ENCODE measurements around a stretch of chr11.

- PRO-cap = no peak
Measured at GRCh38 chr11:68877807-68878450, 25.7 kb downstream of the MRPL21 start.

GRCh38 chr11:68928608-68928875 is 24.9 kb downstream of the IGHMBP2 start:
- PRO-cap = no peak

GRCh38 chr11:68962946-68963298 is 17.9 kb downstream of the MRGPRD start:
- PRO-cap = no peak

DNA sequence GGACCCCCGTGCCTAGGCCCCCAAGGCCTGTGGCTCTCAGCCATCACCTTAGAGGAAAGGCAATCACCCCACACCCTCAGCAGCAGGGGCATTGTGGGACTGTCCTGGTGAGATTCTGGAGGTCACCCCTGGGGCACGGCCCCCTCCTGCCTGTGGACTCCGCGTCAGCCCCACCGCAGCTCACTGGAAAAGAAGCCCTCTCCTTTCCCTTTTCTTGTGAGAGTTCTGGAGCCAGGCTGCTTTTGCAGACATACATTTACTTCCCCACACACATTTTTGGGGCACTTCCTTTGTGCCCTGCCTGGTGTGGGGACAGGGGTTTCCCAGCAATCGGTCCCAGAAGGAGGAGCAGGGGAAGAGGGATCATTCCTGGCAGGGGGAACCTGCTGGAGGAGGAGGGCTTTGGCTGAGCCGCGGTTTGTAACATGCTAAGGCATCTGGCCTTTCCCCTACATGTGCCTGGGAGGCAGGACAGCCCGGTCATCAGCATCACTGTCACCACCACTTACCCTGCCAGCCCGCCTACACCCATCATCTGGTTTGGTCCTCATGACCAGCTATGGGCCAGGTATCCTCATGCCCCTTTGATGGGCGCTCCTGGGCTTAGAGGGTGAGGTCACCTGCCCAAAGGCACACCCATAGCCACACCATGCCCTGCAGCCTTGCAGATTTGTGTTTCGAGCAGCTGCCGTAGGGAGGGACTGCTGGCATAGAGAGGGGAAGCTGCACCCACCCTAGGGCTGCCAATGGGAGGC is 2.9 kb downstream of the MRGPRF start:
- PRO-cap = no peak

GRCh38 chr11:69080323-69081099 is 31.8 kb downstream of the TPCN2 start:
- PRO-cap = no peak

DNA sequence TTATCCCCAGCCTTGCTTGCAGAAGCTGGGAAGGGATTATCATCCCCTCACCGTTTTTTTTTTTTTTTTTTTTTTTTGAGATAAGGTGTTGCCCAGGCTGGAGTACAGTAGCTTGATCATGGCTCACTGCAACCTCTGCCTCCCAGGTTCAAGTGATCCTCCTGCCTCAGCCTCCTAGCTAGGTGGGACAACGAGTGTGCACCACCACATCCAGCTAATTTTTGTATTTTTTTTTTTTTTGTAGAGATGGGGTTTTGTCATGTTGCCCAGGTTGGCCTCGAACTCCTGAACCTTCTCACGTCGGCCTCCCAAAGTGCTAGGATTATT is 1.9 kb upstream of the SMIM38 start:
- PRO-cap = no peak

DNA sequence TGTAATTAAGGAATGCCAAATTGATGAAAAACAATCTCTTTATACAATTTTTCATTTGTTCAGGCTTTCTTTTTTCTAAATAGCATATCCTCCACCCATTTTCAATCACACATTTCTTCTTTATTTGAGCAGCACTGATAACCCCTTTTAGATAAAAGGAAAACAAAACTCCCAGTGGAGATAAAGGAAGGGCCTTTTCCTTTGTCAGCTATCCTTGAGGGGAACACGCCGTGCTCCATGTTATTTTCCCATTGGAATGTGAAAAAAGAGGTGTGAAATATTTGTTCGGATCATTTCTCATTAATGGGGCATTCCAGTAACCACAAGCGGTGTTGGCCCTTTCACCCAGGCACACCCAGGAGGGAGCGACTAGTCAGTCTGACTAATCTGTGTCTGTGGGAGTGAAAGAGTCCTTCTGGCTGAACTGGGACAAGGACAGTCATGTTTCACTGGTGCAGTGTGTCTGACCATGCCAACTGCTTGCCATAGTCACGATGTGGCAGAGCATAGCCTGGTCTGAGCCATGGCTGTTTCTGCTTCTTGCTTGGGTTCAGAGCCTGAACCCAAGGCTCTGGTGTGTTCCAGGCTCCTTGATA is 13.0 kb upstream of the MYEOV start:
- PRO-cap = no peak

GRCh38 chr11:69290777-69291489 is 3.0 kb upstream of the MYEOV start:
- PRO-cap = no peak

GRCh38 chr11:69396071-69396550 is 102.2 kb downstream of the MYEOV start:
- PRO-cap = unidirectional peak, plus-strand start at chr11:69396396

DNA sequence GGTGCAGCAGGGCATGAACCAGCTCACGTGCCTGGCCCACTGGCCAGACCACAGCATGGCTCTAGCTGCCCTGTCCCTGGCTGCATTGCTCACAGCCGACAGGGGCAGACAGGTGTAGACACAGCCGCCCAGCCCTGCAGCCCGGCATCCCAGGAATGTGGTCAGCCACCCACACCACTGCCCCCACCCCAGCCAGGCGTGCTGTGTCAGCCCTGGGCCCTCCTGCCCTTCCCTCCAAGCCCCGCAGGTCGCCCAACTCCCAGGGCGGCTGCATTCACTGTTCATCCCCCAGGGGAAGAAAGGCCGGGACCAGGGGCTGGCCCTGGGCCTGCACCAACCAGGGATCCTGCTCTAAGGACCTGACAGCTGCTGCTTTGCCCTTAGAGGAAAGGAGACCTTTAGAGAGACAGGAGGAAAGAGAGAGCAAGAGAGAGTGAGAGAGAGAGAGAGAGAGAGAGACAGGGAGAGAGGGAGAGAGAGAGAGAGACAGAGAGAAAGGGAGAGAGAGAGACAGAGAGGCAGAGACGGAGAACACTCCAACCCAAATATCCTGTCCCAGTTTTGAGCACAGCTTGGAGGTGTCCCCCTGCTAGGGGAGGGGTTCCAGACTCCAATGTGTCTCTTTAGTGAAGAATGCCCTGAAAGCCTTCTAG is 143.3 kb downstream of the MYEOV start:
- PRO-cap = no peak

GRCh38 chr11:69443710-69444588 is 150.0 kb downstream of the MYEOV start:
- PRO-cap = no peak

DNA sequence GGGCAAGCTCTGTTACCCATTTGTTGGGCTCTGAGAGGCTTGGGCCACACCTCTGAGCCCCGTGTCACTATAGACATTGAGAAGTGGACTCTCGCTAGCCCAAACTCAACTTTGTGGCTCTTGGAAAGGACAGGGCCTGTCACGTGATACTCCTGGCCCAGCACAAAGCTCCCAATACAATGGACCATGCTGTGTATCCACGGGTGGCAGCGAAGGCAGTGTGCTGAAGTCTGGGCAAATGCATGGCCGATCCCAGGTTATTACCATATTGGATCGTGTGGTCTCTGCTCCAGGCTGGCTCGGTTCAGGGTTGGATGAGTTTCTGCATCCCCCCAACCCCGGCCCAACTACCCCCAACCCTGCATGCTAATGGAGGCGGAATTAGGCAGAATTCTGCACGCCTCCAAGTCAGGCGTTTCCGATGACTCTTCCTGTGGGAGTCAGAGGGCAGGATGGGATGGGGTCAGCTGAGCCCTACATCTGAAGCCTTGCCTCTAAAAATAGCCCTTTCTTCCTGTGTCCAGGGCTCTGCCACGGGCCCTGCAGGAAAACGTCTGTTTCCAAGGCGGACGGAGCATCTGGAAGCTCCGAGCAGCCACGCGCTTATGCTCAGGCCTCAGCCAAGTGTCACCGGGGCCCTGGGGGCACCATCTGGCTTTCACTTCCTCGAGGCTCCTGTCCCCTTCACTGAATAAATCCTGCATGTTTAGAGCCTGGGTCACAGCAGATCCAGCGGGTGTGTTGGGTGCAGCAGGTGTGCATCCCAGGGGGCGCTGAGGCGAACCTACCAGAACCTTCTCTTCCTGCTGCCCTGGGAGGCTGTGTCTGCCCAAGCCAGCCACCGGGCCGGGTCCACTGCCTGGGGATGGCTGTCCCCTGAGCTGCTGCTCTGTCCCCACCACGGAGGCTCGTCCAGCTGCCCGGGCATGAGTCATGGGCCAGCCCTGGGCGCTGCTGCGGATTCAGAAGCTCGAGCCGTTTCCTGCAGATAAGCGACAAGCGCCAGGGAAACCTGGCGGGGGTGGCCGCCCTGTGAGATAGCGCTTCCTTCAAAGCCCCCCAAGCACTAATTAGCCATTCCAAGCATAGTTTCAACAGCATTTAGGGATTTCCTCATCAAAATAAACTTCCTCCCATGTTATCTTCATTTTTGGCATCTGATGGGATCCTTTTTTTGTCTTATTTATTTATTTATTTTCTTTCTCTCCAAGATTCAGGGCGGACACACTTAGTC is 155.4 kb downstream of the MYEOV start:
- PRO-cap = no peak

DNA sequence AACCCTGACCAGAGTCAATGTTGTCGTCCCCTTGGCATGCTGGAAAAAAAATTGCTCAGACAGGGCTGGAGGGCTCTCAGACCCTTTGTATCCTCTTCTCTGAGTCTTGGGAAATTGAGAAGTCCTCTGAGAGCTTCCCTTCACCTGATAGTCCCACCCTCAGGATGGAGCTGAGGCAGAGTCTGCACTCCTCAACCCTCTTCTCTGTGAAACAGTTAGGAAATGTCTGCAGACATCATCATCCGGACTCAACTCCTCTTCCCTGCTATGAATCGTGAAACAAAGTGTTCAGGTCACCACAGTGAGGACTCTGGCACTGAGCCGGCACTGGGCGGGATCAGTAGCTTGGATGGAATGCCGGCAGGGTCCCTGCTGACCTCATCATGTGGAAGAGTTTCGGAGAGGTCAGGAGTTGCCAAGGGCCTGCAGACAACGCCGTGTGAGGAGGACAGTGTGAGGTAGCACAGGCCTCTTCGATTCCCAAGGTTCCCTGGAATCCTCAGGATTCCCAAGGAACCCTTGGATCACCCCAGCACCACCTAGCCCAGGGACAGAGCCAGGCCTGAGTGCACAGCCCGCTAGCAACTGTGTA is 160.4 kb upstream of the CCND1 start:
- PRO-cap = no peak

DNA sequence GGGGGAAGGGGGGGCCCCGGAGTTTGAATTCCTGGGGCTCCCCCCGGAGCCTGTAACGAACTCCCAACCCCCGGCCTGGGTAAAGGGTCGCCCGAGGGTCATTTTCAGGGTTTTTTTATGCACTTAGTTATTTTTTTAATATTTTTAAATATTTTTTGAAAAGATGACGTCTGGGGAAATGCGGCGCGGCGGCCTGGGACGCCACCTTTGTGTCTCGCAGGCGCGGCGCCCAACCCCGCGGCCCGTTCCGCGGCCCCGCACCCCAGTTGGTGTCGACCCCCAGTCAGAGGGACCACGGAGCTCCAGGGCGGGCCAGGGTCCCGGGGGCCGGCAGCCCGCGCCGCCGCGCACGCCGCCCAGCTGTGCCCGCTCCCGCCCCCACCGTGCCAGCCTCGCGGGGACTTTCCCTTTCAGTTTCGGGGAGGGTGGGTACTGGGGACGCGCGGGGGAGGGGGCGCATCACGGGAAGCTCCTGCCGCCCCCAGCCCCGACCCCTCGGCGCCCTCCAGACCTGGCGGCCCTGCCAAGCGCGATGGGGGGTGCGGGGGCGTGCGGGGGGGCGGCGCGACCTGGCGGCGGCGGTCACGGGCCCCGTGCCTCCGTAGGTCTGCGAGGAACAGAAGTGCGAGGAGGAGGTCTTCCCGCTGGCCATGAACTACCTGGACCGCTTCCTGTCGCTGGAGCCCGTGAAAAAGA is 1.6 kb downstream of the CCND1 start:
- PRO-cap = unidirectional peak, plus-strand start at position 162 of the sequence; bidirectional peak, plus-strand start at position 619 of the sequence, minus-strand start at position 385 of the sequence

DNA sequence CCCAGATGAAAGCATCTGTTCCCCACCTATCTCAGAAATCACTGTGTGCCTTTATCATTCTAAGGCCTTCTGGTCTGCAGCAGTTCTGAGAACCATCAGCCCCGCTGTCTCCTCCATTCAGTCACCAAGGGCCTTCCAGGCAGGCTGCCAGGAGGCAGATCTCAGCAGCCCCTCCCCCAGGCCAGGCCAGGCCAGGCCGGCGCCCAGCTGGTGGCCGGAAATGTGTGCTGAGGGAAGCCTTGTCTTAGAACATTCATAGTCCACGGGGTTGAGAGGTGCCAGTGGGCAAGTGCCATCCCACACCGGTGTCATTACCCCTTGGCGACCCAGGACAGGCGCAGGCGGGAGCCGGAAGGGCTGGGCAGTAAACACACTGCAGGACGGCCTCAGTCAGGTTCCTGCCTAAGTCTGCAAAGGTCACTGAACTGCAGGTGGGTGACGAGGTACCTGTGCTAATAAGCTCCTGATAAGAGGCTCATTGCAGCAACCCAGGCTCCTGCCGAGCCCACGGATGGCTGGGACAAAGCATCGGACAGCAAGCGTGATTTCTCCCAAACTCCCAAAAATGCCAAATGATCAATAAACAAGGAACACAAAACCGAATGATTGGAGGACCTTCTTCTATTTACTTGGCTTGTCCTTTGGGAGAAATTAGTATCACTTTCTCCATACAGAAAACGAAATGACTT is 3.1 kb downstream of the FGF19 start:
- PRO-cap = no peak

- PRO-cap = no peak
Measured at GRCh38 chr11:69774217-69774849, 808 bp downstream of the FGF4 start.

DNA sequence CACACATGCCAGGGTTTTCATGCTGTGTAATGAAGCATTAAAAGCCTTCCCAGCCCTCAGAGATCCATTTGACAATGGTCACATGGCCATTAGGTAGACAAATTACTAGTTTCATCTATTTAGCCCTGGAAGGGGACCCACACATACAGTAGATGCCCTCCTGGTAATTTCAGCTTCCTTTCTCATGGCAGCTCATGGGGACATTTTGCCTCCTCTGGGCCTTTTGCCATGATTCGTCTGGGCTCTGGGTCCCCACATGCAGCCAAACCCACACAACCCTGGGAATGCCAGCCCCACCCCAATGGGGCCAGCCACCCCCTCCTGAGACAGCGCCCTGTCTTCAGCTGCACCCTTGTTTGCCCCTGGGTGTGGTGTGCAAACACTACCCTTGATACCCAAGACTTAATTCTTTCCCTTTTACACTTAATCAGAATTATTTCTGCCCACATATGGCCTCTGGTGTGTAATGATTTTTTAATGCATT is 85.2 kb upstream of the ANO1 start:
- PRO-cap = no peak

DNA sequence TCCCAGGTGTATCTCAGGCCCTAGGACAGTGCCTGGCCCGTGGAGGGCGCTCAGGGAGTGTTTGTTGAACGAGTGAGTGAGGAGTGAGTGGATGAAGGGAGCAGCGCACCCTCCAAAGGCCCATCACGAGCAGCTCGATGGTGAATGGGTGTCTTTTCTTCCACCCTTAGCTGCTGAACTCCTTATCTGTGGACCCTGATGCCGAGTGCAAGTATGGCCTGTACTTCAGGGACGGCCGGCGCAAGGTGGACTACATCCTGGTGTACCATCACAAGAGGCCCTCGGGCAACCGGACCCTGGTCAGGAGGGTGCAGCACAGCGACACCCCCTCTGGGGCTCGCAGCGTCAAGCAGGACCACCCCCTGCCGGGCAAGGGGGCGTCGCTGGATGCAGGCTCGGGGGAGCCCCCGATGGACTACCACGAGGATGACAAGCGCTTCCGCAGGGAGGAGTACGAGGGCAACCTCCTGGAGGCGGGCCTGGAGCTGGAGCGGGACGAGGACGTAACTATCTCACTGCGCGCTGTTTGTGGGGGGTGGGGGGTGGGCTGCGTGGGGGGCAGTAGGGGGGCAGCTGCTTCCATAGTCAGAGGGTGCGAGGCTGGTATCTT is 9.6 kb downstream of the ANO1 start:
- PRO-cap = no peak

DNA sequence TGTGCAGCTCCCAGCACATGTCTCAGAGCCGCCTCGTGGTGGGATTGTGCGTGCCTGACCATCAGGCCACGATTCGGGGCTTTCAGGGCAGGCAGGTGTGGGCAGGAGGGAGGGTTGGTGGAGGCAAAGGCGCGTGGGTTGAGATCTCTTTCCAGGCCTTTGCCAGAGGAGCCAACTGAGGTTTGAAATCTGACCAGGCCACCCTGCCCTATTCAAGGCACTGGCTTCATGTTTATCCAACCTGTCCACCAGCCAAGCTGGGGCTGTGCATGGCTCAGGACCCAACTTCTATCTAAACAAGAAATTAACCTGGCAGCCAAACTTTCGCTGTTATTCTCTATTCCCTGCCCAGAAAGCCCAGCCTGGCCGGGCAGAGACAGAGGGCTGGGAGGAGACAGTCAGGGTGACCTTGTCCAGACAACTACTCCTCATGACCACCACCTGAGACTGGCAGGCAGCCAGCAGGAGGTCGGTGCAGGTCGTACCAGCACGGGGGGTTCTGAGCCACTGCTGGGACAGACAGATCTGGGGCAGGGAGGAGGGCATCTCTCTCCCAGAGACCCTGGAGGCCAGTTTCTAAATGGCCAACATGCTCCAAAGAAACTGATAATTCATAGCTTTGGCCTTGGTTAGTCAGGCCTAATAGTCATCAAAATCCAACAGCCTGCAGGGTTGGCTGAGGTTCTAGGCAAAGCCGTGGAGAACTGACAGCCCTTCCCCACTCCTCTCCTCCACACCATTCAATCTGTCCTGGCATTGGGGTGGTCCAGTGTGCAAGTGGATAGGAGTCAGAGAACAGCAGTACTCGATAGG is 28.2 kb downstream of the ANO1 start:
- PRO-cap = bidirectional peak, plus-strand start at position 322 of the sequence, minus-strand start at position 294 of the sequence

DNA sequence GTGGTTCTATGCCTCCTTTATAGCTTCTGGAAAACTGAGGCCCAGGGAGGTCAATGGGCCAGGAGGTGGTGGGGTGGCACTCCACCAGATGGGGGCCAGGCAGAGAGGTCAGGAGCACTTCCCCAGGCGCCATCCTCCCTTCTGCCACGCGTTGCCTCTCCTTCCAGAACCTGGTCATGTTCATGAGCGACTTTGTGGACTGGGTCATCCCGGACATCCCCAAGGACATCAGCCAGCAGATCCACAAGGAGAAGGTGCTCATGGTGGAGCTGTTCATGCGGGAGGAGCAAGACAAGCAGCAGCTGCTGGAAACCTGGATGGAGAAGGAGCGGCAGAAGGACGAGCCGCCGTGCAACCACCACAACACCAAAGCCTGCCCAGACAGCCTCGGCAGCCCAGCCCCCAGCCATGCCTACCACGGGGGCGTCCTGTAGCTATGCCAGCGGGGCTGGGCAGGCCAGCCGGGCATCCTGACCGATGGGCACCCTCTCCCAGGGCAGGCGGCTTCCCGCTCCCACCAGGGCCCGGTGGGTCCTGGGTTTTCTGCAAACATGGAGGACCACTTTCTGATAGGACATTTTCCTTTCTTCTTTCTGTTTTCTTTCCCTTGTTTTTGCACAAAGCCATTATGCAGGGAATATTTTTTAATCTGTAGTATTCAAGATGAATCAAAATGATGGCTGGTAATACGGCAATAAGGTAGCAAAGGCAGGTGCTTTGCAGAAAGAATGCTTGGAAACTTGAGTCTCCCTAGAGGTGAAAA is 15.3 kb upstream of the FADD start:
- PRO-cap = no peak

All from fallopian tube (tissue), 1 donor.